ENCODE results near the genes NBAS, RAD51AP2 and NT5C1B.

DNA sequence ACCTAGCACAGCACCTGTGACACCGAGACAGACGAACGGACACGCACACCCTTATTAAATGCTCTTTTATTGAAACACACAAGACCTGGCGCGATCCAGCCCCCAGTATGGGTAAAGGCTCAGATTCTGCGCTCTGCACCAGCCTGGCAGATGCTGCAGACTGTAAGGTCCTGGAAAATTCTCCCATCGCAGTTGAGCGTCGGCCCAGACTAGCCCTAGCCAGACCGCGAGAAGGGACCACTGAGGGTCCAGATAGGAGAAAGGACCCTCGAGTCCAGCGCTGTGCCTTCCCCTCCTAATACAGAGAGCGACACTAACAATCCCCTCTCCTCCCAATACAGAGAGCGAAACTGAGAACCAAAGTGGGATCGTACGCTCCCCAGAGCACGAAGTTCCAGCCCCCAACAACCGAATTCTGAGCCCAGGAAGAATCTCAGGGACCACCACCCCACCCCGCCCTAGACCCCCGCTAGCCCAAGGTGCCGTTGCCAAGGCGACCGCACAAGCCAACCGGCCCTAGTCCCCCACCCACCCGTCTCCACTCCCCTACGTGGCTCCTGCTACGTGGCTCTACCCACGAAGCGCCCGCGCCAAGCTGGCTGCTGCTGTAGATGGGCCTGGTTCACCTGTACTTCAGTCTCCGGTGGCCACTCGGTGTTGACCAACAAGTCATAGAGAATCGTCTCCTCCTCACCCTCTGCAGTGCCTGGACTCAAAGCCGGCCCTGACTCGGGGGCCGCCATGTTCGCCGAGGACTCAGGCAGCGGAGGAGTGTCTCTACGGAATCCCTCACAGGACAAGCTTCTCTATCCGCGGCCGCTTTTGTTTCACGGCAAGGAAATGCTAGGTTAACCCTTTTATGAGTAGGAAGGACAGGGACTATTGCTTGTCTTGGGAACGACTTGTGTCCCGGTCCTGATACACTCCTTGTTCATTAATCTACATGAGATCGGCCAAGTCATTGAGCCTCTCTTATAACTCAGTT, at the start of gene NBAS:
Gene NBAS (minus strand): TSS at position 773 of the 985 bp plus-strand sequence.
- RRBS = 2% methylated on average over 3 of the region's 50 CpGs
CAGE:
- cytosol, long polyA plus RNA = no peak
- long polyA plus RNA = no peak
- nucleus, long polyA plus RNA = start-site peak on the minus strand centred at position 754 of the sequence, 56 bp wide, 101 and 121 reads in 2 replicates

DNA sequence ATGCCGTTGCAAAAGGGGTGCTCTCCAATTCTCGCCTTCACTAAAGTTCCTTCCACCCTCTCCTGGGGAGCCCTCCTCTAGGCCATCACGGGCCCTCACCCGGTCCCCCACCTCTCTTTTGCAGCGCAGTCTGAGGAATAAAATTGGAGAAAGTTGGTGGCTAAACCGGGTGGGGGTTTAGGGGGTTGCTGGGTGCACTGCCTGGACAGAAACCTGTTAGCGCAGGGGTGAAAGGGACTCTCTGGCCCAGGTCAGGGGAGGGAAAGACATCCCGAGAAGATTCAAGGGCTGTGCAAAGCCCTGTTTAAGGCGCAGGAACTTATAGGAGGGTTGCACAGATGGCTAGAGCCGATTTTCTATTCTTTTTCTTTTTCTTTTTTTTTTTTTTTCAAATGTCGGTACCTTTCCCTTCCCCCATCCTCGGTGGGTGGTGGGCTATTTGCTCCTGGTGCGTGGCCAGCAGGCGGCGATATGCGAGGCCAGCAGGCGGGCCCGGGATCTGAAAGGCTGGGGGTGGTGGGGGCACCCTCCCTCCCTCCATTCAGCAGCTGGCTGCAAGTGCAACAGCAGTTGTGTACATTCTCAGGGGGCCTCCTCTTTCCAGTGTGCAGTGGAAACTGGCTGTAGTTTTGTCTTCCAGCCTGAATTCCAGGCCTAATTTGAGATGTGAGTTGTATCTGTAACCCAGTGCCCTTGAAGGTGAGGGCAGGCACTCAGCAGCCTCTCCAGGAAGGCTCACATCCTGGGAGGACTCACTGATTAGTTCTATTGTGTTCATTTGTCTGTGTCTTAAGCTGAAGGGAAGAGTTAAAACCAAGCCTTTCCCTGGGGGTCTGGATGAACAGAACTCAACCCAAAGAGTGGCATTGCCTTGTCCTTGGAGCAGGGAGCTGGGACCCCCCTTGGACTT, 2.9 kb downstream of the MYCN start:
- RRBS = no CpG with 5 or more reads among the region's 18 CpGs
CAGE:
- cytosol, long polyA plus RNA = no peak
- long polyA plus RNA = no peak
- nucleus, long polyA plus RNA = no peak

GRCh38 chr2:15964880-15965438, 24.6 kb downstream of the MYCN start:
- RRBS = no CpG with 5 or more reads among the region's 7 CpGs
CAGE:
- cytosol, long polyA plus RNA = no peak
- long polyA plus RNA = no peak
- nucleus, long polyA plus RNA = no peak

DNA sequence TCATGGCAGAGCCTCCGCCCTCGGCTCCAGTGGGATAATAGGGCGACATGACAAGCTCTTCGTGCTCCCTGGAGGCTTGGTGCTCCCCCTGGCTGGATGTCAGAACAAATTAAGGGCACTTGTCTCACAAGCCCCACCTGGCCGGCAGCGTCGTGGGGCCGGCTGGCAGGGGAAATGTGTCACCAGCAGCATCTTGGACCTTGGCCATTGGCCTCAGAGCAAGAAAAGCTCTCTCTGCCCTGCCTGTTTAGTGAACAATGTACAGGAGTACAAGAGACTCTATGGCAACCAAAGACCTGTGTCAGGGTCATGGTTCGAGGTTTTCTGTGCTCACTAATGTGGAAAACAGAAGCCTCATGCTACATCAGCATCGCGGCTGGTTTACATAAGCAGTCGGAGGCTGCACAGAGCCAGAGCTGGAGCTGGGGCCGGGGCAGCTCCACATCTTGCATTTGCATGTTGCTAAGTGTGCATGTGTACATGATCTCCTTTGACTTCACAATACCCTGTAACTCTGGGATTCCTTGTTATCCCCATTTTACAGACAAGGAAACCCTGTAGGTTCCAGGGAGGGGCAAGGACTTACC, 153.8 kb downstream of the MYCN start:
- RRBS = no CpG with 5 or more reads among the region's 13 CpGs
CAGE:
- cytosol, long polyA plus RNA = no peak
- long polyA plus RNA = no peak
- nucleus, long polyA plus RNA = no peak

DNA sequence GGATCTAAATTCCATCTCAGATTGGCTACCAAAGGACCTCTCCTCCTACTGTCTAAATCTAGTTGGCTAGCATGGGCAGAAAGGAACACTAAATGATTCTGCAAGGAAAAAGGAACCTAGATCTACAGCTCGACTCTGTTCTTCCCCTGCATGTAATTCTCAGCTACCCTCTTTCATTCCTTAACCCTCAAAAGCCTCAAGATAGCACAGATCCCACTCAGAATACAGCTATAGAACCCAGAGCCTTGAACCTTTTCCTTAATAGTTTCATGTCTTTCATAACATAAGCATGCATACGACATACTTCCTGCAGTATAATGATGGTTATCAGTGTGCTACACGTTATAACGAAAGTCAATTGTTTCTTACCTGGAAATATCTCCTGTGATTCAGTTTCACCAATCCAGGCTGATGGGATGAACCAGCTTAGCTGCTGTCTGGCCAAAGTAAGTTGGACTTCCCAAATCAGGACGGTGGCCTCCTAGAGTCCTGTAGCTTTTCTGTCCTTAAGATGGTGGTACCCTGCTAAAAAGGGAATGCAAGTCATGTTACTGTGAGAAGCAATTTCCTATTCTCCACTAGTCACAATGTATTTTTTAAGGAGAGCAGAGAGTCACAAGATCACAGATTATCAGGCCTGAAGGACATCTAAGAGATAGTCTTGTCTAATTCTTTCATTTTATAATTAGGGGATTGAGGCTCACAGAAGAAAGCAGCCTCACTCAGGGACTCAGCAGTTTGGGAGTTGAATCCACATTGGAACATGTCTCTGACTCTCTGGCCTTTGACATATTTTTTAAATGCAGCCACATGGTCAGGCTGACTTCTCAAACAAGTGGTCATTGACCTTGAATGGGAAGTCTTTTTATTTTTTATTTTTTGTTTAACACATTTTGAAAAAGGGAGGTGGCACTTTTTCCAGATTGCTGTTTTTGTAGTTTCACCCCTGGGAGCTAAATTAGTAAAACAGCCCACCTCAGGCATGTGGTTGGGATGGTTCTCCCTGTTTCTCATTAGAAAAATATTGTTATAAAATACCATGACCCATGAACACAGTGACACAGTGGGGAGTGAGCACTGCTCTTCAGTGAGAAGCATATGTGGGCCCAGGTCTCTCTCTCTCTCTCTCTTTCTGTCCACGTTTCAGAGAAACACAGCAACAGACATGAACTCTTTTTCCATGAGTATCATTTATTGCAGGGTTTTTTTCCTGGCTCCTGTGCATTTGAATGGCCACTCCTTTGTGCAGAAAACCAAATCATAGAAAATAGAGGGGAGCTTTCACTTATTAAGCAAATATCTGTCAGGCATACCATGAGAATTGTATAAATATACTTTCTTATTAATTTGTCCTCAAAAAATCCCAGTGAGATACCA, 41.7 kb downstream of the CYRIA start:
- RRBS = no CpG with 5 or more reads among the region's 6 CpGs
CAGE:
- cytosol, long polyA plus RNA = no peak
- long polyA plus RNA = no peak
- nucleus, long polyA plus RNA = no peak

DNA sequence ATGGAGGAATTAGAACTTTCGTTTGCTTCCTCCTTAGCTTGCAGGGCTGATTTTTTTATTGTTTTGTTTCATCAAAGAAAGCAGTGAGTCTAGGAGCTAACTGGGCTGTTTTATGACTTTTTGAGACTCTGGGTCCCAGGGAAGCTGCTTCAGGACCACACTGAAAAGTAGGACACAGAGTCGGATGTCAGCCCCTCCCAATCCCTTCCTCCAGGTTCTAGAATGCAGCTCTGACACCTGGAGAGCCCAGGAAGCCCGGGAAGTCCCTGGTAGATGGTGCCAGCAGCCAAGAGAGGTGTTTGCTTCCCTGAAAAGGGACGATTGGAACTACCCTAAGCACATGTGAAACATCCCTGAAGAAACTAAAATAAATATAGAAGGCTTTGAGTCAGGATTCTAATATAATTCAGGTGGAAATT, 163.1 kb upstream of the CYRIA start:
- RRBS = no CpG with 5 or more reads among the region's 4 CpGs
CAGE:
- cytosol, long polyA plus RNA = no peak
- long polyA plus RNA = no peak
- nucleus, long polyA plus RNA = no peak

DNA sequence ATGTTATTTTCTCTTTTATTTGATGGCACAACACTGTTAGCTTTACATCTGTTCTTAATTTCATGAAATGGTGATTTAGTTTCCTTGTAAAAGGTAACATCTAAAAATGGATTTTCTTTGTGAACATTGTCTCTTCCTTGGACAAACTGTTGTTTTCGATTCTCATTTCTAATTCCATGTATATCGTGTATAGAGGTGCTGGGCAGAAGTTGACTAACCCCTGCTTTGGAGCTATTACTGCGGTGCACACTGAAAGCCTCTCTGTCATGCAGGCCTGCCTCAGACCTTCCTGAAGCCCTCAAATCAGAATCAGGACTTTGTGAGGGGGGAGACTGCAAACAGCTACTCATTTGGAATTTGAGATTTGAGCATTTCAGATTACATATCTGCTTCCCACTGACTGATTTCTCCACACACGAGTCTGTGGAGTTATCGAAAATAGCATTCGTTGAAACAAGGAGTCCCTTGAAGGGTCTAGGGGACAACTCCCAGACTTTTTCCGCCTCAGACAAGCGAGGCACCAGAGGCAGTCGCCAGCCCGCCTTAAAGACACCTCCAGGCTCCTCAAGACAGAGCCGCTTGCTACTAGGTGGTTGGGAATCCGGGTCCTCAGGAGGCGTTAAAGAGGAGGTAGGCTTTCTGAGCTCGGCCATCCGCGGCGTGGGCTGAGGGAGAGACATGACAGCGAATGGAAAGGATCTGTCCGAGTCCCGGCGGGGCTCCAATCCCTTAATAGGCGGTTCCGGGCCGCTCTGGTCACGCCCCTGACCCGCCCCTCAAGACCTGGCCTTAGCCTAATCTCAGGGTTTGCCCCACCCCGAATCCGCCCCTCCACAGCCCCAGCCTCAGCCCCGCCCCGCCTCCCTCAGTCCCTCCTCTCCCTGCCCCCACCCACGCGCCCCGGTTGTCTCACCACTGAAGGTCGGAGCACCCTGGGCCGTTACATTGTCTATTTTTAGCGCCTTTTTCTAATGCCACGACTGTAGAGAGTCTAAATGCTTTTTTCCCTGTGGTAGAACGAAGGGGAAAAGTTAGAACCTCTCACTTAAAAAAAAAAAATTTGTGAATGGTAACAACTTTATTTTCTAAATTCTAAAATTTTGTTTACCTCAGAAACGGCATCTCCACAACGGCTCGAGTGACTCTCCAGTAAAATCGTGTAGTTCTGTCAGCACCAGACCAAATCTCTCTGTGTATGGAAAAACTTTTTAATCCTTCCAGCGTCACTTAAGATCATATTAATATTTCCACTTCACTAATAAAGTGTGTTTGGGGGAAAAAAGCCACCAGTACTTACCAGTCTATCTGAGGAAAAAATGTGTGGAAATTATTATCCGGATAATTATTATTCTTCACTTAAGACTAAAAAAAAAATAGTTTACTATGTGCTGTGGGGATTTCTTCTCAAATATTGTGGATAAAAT, at the start of gene RAD51AP2:
Gene RAD51AP2 (minus strand): TSS at position 705 of the 1,424 bp plus-strand sequence.
- RRBS = 4% methylated on average over 5 of the region's 44 CpGs
CAGE:
- cytosol, long polyA plus RNA = no peak
- long polyA plus RNA = no peak
- nucleus, long polyA plus RNA = no peak

GRCh38 chr2:17539450-17540285, 828 bp upstream of the VSNL1 start:
- RRBS = 4% methylated on average over 2 of the region's 24 CpGs
CAGE:
- cytosol, long polyA plus RNA = no peak
- long polyA plus RNA = no peak
- nucleus, long polyA plus RNA = no peak

- RRBS = no CpG with 5 or more reads among the region's 1 CpG
CAGE:
- cytosol, long polyA plus RNA = no peak
- long polyA plus RNA = no peak
- nucleus, long polyA plus RNA = no peak
Observed at GRCh38 chr2:17543828-17544362, 3.4 kb downstream of the VSNL1 start.

DNA sequence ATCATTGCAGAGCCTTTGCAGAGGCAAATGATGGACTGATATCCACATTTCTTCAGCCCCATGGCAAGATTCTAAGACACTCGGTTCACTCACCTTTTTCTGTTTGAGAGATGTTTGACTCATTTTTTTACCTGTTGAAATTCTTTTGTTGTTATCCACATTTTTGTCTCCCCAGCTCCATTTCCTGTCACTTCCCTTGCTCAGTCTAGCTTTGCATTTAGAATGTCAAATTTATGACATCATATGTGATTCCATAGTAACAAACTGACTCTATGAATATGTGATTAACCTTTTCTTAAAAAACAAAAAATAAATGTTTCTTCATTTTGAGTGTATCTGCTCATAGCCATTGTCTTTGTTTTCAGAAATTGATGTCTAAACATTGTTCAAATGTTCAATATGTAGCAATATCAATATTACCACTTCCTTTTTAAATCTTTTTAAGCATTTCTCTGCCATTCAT, at the start of gene NT5C1B:
Gene NT5C1B (minus strand): TSS at position 224 of the 463 bp plus-strand sequence.
- RRBS = no CpG with 5 or more reads among the region's 1 CpG
CAGE:
- cytosol, long polyA plus RNA = no peak
- long polyA plus RNA = no peak
- nucleus, long polyA plus RNA = no peak

DNA sequence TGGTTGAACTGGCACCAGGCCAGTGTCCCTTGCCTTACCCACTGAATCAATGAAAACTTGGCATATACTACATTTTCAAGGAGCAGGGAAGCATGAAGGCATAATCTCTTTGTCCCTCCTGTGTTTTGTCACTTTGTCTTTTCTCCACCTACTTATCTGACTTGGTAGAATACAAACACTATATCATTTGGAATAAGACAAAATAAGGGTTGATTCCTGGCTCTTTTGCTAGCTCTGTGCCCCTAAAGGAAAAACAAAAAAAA, 366.5 kb downstream of the OSR1 start:
CAGE:
- cytosol, long polyA plus RNA = no peak
- long polyA plus RNA = no peak
- nucleus, long polyA plus RNA = no peak

GRCh38 chr2:19020870-19021572, 337.4 kb downstream of the OSR1 start:
- RRBS = no CpG with 5 or more reads among the region's 5 CpGs
CAGE:
- cytosol, long polyA plus RNA = no peak
- long polyA plus RNA = no peak
- nucleus, long polyA plus RNA = no peak

DNA sequence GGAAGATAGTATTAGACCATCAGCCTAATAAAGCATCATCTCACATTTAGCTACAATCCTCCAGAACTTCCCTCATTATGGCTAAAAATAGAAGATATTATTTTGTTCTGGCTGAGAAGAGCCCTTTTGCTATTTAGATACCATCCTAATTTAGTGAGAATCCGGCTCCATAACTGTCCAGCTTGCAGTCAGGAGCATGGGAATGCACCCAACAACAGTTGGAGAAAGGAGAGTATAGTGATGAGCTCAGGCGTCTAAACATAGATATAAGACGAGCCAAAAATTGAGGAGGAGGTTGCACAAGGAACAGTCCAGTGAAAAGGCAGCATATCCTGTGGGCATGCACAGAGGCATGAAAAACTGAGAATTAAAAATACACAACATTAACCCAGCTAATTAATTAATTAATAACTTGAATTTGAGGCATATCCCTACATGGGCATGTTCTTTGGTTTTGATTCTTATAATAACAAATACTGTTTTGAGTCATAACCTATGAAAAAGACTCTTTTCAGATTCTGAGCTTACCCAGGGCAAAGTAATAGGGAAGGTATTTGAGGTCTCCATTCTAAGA, 311.4 kb downstream of the OSR1 start:
- RRBS = no CpG with 5 or more reads among the region's 3 CpGs
CAGE:
- cytosol, long polyA plus RNA = no peak
- long polyA plus RNA = no peak
- nucleus, long polyA plus RNA = no peak

DNA sequence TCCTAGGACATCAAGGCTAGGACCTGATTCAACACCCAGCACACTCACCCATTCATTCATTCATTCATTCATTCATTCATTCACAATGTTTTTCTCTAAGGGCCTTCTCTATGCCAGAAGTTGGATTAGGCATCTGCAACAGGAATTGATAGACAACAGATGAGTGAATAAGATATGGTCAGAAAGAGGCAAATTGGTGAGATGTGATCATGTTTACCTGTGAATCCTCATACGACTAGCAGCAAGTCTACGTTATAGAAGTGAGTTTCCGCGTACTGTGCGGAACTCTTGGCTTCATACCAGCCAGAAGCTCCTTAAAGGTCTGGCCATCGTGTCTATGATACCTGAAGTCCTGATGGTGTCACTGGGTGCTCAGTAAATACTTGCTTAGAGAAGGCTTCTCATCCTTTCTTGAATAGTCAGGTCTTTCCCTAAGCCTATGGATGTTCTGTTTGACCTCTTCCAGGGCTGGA, 126.6 kb downstream of the OSR1 start:
- RRBS = no CpG with 5 or more reads among the region's 6 CpGs
CAGE:
- cytosol, long polyA plus RNA = no peak
- long polyA plus RNA = no peak
- nucleus, long polyA plus RNA = no peak

DNA sequence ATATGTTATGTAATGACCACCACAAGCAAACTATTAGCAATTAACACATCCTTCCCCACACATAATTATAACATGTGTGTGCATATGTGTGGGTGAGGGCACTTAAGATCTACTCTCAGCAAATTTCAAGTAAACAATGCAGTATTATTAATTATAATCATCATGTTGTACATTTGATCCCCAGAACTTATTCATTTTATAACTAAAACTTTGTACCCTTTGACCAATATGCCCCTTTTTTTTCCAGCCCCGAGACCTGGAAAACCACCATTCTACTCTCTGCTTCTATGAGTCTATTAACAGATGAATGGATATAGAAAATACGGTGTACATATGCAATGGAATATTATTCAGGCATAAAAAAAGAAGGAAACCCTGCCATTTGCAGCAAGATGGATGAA, 76.9 kb downstream of the OSR1 start:
- RRBS = no CpG with 5 or more reads among the region's 2 CpGs
CAGE:
- cytosol, long polyA plus RNA = no peak
- long polyA plus RNA = no peak
- nucleus, long polyA plus RNA = no peak

DNA sequence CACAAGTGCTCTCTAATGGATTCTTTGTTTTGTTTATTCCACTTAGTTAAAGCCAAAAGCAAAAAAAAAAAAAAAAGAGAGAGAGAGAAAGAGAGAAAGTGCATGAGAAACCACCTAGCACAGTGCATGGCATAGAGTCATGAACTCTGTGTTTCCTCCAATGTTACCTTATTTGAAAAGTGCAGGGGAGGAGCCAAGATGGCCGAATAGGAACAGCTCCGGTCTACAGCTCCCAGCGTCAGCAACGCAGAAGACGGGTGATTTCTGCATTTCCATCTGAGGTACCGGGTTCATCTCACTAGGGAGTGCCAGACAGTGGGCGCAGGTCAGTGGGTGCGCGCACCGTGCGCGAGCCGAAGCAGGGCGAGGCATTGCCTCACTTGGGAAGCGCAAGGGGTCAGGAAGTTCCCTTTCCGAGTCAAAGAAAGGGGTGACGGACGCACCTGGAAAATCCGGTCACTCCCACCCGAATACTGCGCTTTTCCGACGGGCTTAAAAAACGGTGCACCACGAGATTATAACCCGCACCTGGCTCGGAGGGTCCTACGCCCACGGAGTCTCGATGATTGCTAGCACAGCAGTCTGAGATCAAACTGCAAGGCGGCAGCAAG, 52.7 kb downstream of the OSR1 start:
- RRBS = no CpG with 5 or more reads among the region's 31 CpGs
CAGE:
- cytosol, long polyA plus RNA = no peak
- long polyA plus RNA = no peak
- nucleus, long polyA plus RNA = no peak

DNA sequence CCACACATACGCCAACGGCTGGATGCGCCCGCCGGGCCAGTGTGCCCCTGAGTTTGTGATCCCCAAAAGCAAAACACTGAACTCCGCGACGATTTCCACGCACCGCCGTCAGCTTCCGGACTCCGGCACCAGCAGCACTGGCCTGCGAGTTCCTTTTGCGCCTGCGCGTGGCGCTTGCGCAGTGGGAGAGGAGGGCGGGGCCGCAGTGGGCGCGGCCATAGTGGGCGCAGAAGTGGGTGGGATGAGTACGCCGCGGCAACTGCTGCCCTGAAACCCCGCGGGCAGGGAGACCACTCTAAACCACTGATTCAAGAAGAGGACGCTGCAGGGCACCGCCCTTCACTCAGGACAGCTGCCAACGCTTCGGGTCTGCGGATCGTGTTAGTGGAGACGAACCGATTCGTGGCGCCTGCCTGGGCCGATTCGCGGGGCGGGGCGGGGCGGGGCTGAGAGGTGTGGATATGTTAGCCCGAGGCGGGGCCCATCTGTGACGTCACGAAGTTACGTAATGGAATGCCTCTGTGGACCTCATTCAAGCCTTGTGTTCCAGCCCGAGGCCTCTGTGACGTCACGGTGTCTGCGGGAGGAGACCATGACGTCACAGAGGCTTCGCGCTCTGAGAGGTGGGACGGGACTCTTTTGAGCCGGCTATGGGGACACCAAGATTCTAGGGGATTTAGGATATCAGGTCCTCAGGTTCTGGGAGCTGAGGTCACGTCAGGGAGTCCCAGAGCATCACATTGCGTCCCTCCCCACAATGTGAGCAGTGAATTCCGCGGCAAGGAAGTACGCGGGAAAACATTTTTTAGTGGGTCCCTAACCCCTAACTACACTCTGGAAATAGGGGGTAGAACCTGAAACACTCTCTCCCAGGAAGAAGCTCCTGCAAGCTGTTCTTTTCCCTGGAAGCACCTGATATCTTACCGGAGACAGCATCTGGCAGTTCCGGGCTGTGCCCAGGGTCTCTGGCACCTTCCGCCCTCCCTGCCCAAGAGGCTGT, 10.2 kb downstream of the OSR1 start:
- RRBS = 2% methylated on average over 8 of the region's 68 CpGs
CAGE:
- cytosol, long polyA plus RNA = no peak
- long polyA plus RNA = no peak
- nucleus, long polyA plus RNA = no peak

DNA sequence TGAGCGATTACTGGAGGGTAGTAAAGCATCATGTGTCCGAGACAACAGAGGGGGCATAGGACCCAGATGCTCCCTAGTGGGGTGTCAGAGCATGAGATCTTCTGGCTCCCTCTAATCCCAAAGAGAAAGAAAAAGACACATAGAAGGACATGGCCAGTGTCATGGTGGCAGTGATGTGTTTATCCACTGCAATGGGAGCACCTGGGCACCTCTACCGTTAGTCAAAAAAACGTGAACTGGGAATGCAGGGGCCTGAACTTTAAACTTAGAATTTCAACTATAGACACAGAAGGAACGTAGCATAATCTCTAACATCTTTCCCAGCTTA, 89.3 kb upstream of the OSR1 start:
- RRBS = no CpG with 5 or more reads among the region's 5 CpGs
CAGE:
- cytosol, long polyA plus RNA = no peak
- long polyA plus RNA = no peak
- nucleus, long polyA plus RNA = no peak

DNA sequence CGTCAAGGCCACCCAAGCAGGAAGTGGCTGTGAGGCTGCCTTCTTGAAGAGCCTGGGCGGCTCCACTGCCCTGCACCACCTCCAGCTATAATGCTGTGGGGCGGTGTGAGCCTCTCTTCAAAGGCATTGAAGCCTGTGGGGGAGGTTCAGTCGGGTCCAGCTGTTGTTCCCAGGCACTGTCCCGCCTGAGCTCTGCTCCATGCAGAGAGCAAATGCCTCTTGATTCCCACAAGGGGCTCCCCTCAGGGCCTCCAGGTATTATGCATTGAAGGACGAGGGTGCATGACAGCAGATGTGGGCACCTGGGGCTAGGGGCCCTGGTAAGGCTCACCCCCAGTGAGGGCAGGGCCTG, 29.5 kb upstream of the LAPTM4A start:
- RRBS = no CpG with 5 or more reads among the region's 6 CpGs
CAGE:
- cytosol, long polyA plus RNA = no peak
- long polyA plus RNA = no peak
- nucleus, long polyA plus RNA = no peak

DNA sequence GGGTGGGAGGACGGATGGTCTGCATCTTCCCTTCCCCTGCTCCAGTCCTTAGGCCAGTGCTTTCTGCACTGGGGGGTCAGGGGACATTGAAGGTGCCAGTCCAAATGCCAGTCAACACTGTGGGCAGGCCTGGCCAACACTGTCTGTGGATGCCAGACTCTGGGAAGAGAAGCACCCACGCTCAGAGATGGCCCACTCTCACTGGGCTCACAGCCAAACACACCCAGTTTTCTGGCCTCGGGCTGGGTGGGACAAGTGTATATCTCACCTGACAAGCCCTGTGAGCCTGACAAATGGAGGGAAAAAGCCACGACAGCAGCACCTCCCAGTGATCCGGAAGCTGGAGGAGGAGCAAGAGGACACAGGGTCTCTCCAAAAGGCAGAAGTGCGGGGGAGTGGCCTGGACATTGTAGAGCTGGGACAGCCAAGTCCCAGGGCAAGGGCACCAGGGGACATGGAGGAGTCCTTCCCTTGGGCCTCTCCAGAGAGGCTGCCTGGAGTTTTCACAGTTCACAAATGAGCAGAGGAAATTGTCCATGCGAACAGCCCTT, 79.3 kb downstream of the SDC1 start:
- RRBS = no CpG with 5 or more reads among the region's 7 CpGs
CAGE:
- cytosol, long polyA plus RNA = no peak
- long polyA plus RNA = no peak
- nucleus, long polyA plus RNA = no peak

All from SK-N-SH (cell line).